T47D (cell line): ENCODE results near the genes AZIN2 and PHC2.

DNA sequence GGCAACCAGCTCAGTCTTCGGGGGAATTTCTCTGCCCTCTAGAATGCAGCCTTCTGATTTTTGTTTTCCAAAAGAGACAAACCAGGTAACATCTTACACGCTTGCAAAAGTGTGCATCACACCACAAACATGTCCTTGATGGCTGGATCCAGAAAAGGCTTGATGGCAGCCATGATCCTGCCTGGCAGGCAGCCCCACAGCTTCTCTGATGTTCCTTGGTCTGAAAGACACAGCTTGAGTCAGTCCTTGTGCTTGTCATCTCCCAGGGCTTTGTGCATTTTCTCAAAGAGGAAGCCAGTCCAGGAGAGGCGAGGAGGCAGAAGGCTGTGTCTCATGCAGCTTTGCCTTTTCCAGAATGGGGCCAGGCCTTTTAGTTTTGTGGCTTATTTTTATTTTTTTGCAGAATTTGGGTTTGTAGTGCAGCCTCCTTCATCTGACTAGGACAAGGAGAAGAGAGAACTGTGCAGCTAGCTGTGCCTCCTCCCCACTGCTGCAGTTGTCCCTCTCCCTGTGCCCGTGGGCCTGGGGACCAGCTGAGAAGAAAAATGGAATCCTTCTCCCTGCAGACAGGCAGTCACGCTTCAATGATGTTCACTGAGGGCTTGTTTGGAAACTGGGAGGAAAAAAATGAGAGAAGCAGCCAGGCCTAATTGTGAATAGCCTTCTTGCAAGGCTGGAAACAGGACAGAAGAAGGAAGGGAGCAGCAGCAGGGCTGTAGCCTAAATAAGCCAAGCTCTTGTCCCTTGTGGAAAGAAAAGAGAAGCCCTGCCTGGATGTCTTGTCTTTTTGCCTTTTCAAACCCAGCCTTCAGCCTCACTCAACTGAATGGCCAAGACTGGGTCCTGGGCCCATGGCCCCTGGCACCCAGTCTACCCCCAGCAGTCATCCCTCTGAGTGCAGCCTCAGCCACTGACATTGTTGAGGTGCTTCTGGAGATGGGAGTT lies 7.3 kb downstream of the FNDC5 start:
- RRBS = no CpG with 5 or more reads among the region's 5 CpGs

GRCh38 chr1:32912648-32913151 lies 11.5 kb upstream of the TMEM54 start:
- RRBS = no CpG with 5 or more reads among the region's 3 CpGs

GRCh38 chr1:32963616-32964456 lies 773 bp downstream of the RNF19B start:
- RRBS = under 1% methylated on average over 28 of the region's 85 CpGs

DNA sequence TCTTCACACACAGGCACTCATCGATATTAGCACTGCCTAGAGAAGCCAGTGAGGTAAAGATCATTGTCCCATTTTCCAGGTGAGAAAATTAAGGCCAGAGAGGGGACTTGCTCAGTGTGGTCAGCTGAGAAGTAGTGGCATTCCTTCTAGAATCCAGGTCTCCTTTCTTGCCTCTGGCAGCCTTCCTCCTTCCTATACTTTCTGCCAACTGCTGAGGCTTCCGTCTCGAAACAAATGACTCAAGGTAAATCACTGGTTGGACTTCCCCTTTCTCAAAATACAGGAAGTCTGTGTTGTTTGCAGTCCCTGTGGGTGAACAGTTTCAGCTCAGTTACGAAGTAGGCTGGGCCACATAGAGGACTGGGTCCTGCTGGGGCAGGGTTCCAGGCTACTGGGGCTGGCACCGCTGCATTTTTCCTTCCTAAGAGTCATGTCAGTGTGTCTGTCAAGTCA lies 16.5 kb upstream of the RNF19B start:
- RRBS = no CpG with 5 or more reads among the region's 5 CpGs

DNA sequence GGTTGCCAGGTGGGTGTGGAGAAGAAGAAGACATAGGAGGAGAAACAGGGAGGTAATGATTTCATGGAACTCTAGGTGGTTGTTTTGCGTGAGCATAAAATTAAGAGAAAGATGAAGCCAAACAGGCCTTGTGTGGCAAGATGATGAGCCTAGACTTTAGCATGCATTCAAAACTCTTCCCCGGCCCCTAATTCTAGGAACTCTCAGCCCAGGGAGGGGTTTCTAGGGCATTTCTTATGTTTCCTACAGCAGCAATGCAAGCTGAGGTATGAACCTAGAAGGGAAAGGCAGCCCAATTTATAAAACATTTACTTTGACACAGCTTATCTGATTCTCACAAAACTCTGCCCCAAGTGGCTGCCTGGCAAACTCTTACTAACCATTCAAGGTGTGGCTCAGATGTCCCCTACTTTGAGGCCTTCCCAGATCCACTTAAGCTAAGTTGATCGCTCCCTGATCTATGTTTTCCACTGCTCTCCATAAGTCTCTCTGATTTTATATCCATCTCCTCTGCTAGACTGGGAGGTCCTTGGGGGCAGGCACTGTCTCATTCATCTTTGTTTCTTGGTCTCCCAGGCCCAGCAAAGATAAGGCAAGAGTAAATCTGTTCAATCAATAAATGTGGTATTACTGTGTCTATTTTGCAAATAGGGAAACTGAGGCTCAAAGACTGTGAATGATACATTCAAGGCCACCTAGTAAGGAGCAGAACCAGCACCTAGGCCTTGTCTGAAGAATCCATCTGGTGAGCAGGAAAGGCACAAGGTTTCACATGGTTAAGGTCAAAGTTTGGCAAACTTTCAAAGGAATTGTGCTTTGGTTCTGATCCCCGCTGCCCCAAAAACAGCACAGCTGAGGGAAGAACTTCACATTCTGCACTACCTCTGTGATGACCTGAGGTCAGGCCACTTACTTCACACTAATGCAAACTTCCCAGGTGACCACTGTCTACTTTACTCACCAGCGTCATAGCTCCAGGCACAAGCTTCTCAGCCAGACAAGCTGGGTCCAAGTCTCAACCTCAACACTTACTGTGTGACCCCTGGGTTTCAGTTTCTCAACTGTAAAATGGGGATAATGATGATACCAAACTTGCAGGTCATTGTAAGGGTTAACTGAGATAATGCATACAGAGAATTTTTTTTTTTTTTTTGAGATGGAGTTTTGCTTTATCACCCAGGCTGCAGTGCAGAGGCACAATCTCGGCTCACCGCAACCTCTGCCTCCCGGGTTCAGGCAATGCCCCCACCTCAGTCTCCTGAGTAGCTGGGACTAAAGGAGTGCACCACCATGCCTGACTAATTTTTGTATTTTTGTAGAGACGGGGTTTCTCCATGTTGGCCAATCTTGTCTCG lies 35.1 kb downstream of the AK2 start:
- RRBS = no CpG with 5 or more reads among the region's 10 CpGs

- RRBS = 2% methylated on average over 6 of the region's 63 CpGs
Observed at GRCh38 chr1:33080760-33081641, at the start of gene AZIN2. AZIN2 (plus strand) TSS chr1:33081153.

DNA sequence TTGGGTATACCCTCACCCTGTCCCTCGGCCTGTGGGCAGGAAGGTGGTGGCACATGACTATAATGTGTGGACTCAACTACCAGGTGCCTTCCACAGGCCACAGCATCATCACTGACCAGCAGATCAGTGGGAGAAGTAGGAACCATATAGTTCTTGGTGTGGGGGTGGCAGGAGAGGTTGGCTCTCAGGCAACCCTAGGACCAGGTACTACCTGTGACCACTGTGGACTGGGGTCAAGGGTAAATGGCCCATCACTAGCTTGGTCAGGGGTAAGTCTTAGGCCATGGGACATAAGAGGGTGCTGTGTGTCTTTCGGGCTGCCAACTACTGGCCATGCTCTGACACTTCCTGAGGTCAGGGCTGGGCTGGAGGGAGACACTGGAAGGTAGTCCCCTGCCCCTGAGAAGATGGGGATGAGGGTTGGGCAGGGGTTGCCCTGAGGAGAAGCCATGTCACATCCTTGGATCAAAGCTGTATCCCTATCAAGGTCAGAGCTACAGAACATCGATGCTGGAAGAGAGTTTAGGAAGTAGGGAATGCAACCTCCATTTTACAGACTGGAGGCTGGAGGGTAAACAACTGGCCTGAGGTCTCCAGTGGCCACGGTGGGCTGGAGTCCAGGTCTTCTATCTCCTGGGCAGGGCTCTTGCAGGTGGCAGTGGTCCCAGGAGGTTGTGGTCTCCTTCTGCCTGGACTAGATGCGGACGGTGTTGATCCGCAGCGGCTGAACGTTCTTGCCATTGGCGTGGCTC lies 35.2 kb downstream of the TRIM62 start:
- RRBS = no CpG with 5 or more reads among the region's 10 CpGs

GRCh38 chr1:33149682-33150309 lies 32.0 kb downstream of the TRIM62 start:
- RRBS = 1% methylated on average over 2 of the region's 5 CpGs

- RRBS = no CpG with 5 or more reads among the region's 33 CpGs
Observed at GRCh38 chr1:33160954-33161902, 20.6 kb downstream of the TRIM62 start.

DNA sequence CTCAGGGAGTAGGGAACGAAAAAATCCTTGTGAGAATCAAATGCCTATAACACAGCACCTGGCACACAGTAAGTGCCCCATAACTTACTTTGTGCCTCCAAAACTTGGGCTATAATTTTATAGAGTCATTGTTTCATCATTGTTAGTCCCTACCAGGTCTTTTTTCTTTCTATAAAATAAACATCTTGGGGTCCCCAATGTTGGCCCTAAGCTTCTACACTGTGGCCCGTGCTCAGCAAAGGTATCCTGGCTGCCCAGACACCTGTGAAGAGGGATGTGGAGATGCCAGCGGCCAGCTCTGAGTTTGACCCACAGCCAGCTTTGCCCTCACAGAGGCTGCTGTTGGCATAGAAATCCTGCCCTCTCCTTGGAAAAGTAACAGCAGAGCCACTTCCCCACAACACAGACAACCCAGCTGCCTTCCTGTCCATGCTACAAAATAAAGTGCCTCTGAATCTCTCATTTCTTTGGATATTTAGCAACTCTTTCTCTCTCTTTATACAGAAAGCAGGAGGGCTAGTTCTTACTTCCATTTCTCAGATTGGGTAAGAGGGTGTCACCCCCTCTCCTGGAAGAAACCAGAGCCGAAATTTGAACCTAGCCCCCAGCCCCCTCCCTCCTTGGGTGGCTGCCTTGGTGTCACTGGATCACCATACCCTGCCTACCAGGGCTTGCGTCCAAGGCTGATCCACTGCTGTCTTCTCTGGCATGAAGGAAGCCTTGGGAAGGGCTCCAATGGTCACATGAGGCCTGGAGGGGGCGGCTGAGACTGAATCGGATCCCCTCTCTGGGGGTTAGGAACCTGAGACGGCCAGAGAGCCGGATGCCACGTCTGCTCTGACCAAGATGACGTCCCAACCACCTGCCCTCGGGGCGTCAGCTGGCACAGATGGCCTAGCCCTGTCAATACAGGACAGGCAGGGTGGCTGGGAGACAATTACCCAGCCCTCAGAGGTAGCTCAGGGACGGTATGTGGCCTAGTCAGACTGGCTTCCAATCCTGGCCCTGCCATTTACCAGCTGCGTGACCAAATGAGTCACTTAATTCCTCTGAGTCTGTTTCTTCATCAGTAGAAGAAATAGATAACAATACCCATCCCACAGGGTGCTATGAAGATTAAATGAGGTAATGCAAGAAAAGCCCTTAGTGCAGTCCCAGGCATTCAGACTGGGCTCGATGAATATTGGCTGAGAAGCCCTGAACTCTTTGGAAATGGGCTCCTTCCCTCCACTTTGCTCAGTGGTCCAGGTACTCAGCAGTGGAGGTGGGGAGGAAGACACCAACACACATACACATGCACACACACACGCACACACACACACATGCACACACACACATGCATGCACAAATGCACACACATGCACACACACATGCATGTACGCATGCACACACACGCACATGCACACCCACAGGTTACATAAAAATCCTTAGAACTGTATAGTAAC lies 5.6 kb downstream of the TRIM62 start:
- RRBS = no CpG with 5 or more reads among the region's 19 CpGs

GRCh38 chr1:33180427-33181176 lies 1.2 kb downstream of the TRIM62 start:
- RRBS = 12% methylated on average over 19 of the region's 56 CpGs

GRCh38 chr1:33430064-33431162 lies at the start of gene PHC2:
PHC2 (minus strand) TSS chr1:33431095.
- RRBS = under 1% methylated on average over 49 of the region's 121 CpGs

DNA sequence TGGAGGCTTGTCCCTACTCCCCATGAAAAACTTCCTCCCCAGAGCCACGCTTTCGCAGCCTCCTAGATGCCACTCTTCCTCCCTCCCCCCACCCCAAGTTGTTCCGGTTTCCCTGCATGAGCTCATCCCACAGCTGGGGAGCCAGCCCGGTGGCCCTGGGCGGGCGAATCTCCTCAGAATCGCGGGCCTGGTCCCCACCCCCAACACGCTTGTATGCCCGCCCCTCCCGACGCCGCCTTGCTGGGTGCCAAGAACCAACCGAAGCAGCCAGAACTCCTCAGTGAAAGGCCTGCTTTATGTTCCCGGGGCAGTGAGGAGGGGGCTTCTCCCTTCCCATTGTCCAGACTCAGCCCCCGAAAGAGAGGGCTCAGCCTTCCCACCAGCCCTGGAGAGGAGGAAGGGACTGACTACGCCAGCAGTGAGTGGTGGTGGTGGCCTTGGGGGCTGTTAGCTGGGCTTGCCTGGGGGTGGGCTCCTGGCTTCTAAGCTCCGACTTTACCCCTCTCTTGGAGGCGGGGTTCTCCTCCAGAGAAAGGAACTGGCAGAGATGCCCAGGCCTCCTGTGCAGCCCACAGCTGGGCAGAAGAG lies 1.8 kb upstream of the CSMD2 start:
- RRBS = no CpG with 5 or more reads among the region's 19 CpGs

GRCh38 chr1:34647706-34647955 lies 107.2 kb upstream of the GJB5 start:
- RRBS = no CpG with 5 or more reads among the region's 2 CpGs

DNA sequence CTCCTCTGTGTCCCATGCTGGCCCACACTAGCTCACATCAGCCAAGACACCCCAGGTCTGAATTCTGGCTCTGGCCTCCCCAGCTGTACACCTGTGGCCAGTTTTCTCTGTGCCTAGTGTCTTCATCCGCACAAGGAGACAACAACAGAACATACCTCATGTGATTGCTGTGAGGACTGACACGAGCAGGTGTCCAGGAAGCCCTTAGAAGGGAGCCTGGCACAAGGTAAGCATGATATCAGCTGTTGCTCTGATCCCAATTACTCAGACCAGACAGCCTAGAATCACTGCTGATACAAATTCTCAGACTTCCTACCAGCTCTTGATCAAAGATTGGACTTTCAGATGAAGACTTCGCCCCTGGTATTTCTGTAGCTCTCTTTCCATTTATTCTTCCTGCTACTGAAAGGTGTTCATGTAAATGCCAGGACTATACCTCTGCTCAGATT lies 71.2 kb upstream of the GJB5 start:
- RRBS = no CpG with 5 or more reads among the region's 3 CpGs

DNA sequence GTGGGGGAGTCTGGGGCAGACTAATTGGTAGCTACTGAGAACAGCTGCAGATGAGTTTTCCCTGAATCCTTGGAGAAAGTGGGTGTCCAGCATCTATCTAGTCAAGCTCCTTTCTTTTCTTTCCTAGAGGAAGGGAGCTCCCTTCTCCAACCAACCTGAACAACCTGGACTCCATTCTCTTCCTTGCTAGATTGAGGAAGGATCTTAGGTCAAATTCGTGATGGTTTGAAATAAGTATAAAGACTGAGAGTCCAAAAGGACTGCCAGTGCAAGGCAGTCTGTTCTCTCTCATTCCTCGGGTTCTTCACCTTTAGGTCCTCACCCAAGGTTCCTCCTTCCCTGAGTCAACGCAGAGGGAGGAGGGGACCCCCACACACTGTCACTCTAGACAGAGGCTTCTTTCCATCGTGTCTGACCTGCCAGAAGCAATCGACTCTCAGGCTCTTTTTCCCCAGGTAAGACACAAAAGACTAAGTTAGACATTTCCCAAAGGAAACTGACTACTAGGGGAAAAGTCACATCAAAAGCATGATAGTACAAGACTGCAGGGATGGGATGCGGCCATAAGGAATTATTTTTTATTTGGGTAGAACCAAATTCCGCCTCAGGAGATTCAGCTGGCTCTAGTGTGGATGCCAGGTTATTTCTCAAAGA lies 12.2 kb downstream of the TMEM35B start:
- RRBS = no CpG with 5 or more reads among the region's 7 CpGs

DNA sequence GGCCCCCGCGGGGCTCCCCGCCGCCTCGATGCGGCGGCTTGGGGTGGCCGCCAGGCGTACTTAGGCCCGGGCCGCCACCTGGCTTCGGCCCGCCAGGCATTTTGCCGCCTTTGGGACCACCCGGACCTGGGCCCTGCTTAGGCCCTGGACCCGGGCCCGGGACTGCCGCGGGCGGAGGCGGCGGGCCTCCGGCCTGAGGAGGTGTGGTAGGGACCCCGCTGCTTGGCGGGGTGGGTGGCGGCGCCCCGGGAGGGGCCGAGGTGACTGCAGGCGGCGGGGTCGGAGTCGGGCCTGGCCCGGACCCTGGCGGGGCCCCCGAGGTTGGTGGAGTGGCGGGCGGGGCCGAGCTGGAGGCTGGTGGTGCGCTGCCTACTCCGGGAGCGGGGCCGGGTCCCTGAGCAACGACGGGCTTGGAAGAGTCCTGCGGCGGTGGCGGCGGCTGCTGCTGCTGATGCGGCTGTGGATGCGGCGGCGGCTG lies 589 bp downstream of the SFPQ start:
- RRBS = 1% methylated on average over 26 of the region's 53 CpGs

DNA sequence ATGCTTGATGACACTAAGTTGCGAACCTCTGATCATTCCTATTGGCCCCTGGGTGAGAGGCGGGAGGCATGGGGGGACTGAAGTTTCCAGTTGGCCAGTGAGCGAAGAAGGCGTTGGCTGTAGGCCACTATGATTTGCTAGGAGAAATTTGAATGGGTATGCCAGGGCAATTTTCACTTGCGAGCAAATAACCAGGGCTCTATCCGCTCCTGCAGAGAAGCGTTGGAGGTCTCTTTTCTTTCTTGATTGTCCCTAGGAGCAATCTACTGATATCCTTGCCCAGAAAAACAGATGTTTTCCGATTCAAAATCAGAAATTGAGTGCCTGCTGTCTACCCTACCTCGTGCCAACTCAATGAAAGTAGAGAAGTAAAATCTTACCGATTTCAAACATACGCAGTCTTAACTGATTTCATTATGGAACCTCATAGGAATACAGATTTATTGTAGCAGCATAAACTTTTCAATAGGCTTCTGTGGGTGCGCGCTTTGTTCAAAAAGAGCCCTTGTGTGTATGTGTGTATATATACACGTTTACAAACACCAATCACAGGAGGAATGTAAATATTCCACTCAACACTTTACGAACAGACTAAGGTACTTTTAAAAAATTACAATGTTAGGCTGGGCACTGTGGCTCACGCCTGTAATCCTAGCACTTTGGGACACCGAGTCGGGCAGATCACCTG lies 438 bp upstream of the SFPQ start:
- RRBS = no CpG with 5 or more reads among the region's 18 CpGs